Subcutaneous preadipocyte (primary cell): ENCODE results near the gene USP17L28.

DNA sequence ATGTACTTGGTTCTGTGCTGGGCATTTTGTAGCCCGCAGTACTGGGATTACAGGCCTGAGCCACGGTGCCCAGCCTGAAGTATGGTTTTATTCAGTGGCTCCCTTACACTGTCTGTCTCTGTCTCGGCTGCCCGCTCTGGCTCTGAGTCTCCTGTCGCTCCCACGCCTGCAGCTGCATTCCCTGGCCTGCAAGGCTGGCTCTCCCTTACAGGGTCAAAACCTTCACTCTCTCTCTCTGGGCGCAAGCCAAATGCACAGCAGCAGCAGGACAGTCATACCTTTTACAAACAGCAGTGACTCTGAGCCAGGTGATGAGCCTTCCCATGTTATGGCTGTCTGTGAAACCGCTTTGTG is 72.1 kb downstream of the HTRA3 start:
- CAGE, long polyA plus RNA: no peak

DNA sequence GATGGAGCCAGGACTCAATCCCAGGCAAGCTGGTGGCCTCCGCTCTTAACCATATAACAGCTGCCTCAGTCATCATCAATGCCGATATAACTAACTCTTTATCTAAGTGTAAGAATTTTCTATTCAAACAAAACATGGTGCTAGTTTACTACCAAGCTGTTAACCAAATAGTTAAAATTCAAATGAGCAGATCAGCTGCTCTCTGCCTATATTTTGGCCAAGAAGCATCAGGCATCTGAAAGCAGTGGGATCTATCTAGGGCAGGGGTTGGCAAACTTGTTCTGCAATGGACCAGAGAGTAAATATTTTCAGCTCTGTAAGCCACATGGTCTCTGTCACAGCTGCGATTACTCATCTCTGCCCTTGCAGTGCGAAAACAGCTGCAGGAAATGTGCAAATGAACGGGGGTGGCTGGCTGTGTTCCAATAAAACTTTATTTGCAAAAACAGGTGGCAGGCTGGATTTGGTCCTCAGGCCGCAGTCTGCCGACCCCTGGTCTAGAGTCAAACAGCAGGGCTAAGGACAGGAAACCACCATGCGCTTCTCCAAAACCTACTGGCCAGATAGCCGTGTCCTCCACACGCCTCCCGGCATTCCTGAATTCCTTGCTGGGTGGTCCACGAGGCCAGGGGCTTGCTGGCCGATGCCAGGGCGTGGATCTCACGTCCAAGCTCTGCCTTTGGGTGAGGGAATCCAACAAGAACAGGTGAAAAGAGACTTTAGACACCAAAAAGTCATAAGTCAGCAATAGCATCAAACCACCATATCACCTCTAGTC is 48.6 kb downstream of the ACOX3 start:
- CAGE, long polyA plus RNA: no peak

DNA sequence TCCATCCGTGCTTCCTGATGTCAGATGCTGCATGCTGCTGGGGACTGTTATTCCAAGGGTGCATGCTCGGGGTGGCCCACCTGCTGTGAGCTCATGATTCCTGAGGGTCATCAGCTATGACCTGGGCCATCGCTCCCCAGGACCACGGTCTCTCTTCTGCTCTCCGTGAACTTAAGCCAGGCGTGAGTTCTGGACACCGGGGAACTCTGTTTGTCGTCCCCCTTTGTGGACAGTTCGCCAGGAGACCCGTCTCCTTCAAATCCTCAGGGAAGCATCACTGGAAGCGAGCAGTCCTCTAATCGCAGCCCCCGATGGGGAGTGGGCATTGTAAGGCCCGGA is 41.6 kb downstream of the ACOX3 start:
- CAGE, long polyA plus RNA: no peak

DNA sequence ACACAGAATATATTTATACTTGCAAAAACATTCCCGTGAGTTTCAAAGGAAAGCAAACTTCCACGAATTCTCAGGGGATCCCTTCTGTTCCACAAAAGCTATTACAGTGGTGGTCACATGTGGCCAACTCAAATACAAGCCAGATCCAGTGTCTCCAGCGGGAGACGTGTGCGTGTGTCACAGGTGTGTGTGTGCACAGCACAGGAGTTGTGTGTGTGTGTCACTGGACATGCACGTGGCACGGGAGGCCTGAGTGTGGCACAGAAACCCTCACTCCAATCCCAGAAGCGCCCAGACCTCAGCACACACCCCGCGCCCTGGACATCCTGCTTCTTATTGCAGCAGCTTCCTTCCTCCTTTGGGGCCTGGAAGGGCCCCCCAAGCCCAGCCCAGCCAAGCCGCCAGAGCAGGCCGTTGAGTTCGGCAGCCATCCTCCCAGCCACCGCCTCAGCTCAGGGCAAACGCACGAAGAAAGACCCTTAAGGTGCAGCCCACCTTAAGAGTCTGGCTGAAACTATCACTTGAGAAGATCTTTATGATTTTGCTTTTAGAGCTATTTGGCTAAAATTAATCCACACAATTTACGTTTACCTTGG is 37.9 kb downstream of the ACOX3 start:
- CAGE, long polyA plus RNA: no peak

DNA sequence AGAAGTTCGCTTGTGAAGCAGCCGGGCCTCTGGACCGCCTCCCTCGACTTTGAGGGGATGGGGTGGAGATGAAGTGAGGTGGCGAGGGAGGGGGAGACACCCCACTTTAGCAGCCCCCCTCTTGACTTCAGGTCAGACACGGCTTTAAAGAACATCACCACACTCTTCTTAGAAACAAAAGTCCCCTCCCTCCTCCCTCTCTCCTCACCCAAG is 108.6 kb downstream of the CPZ start:
- CAGE, long polyA plus RNA: no peak

- CAGE, long polyA plus RNA: no peak
Observed at GRCh38 chr4:9348717-9349039, at the start of gene USP17L28. TSS of gene USP17L28 (plus strand) at chr4:9348893.

DNA sequence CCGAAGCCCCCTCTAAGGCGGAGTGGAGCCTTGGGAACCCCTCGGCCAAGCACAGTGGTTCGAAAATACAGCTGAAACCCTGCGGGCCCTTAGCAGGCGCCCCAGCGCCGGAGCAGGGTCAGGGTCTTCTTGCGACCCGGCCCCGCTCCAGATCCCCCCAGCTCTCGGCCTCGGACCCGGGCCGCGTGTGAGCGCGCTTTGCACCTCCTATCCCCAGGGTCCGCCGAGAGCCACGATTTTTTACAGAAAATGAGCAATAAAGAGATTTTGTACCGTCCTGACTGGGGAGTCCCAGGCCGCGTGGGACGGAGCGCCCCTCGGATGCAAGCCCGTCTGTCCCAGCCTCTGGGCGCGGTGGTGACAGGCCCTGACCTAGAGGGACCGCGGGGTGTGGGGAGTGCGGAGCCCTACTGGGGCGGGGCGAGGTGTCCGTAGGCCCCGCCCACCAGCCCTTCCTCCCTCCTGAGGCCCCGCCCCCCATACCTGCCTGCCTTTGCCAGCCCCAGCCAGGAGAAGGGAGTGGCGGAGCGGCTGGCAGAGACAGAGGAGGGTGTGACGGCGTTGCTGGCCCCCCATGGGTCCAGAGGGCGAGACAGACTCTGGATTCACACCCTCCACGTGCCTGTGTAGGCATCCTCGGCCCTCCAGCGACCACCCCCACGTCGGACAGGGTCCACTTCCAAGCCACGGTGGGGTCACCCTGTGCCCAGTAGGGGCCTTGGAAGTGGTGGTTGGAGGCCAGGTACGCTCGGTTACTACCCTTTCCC is 54.2 kb downstream of the DEFB131A start:
- CAGE, long polyA plus RNA: no peak

DNA sequence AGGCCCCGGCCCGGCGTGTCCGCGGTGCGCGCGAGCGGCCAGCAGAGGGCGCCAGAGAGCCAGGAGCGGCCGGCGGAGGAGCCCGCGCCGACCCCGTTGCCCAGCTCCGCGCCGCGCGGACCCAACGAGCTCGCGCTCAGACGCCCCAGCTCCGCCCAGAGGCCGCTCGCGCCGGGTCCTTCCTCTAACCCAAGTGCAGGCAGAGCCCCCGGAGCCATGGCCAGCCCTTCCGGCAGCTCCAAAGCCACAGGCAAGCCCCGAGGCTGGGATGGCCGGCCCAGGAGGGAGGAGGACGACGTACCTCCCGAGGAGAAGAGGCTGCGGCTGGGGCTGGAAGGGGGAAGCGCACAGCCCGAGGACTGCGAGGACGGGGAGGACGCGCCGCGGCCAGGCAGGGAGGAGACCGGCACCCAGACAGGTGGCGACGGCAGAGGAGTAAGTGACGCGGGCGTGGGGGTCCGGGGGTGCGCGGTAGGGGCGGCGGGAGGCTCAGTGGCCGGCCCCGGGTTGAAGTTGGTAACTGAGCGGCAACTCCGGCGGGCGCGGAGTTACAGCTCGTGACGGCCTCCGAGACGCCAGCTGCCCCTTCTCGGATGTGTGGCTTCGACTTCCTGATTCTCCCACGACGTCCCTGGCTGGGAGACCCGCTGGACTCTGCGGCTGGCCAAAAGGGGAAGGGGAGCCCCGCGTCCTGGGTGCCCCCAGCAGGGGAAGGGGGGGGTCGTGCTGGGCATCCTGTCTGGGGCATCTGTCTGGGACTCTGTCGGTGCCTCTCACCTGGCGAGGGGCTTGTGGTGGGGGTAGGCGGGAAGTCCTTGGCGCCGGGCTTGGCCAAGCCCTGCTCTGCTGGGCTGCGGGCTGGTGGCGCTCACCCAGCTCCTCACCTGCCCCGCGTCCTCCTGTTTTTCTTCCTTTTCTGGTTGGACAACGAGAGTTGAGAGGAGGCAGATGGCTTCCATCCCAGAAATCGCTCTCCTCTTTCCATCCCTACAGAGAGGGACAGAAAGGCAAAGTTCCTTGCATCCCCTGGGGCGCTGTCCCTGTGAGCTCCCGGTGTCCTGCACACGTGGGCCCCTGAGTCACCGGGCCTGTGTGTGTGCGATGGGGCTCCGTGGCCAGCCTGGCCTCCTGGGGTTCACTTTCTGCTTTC is 88.4 kb downstream of the DEFB131A start:
- CAGE, long polyA plus RNA: no peak

- CAGE, long polyA plus RNA: no peak
Observed at GRCh38 chr4:9691233-9692259, 89.9 kb upstream of the DRD5 start.

- CAGE, long polyA plus RNA: no peak
Observed at GRCh38 chr4:10077908-10078265, 38.7 kb downstream of the WDR1 start.

DNA sequence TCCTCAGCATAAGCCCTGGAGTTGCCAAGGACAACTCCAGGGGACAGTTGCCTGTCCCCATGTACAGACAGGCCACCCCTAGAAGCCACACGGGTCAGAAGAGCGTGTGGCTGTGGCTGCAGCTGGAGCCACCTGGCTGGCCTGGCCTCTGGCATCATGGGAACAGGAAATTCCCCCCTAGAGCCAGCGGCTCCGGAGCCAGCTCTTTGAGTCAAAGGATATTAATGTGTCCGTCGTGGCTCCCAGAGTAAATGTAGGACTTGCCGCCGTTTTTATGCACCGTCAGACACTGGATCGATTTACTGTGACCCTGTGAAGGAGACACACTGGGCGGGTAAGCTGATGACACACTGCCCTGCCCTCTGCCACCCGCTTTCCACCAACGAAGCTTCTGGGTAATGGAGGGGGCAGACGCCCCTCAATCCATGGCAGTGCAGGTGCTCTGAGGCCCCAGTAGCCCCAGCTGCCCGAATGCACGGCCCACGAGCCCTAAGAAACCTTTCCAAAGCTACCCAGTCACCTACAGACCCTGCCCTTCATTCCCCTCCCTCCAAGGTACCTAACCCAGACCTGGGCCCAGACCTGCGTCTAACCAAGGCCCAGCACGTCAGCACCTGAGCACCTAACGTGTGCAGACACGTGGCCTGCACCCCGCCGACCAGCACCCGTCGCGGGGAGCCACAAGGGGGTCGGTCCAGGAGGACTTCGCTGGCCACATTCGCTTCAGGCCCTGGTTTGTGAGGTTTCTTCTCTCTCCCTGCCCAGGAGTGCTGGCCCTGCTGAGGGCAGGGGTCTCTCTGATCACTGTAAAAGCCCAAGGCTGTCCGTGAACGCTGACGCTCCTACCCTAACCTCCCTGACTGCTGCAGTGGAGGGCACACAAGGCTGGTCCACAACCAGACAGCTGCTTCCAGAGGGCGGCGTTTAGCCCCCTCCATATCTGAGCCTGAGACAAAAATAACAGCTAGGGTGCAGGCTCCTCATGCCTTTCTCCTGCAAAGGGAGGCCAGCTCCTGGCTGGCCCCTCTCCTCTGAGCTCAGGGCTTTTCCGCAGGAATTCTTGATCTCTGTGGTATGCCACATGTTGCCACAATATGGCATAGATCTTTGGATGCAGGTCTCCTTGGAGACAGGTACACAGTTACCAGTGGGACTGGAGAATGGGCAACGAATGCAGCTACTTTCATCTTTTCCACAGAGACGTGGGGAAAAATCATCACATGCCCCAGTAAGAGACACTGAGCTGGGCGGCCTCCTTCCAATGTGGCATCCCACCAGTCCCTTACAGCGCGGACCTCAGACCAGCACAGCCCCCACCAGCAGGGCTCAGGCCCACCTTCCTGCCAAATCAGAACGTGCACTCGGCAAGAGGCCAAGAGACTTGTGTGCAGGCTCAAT is 31.9 kb downstream of the WDR1 start:
- CAGE, long polyA plus RNA: no peak

- CAGE, long polyA plus RNA: no peak
Observed at GRCh38 chr4:10093668-10094581, 22.7 kb downstream of the WDR1 start.

DNA sequence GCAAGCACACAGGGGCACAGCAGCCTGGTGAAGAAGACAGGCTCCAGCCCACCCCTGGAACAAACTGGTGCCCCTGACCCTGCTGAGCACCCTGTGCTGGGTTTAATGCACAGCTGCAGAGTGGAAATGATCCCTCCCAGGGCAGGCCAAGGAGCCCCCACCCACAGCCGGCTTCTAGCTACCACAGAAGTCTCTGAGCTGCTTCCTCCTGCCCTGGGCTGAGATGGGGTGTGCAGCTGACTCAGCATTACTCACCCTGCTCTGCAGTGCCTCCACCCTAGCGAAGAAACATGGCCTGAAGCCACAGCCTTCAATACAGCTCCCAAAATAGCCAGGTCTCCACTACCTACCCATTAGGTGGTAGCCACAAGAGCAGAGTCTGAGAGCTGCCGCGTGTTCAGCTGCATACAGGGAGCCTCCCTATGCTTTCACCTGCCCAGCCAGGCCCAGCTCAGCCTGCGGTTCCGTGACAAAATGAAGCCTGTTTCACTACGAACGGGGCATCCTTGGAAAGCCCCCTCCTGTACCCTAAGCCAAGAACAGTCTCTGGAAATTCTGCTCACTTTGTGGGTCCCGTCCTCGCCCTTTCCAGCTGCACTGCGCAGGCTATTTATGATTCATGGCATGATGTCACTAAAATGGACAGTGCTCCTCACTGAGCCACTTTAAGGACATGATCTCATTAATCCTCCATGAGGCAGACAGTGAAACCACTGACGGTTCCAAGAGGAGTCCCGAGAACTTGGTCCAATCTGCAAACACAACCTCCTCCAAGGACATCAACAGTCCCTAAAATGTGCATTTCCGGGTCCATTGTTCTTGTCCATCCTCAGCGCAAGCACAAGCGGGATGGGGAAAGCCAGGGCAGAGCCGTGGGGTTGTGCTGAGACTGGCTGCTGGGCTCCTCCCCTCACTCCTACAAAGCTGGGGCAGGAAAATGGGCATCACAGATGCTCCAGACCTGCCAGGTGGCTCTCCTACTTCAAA is 20.2 kb downstream of the WDR1 start:
- CAGE, long polyA plus RNA: no peak

DNA sequence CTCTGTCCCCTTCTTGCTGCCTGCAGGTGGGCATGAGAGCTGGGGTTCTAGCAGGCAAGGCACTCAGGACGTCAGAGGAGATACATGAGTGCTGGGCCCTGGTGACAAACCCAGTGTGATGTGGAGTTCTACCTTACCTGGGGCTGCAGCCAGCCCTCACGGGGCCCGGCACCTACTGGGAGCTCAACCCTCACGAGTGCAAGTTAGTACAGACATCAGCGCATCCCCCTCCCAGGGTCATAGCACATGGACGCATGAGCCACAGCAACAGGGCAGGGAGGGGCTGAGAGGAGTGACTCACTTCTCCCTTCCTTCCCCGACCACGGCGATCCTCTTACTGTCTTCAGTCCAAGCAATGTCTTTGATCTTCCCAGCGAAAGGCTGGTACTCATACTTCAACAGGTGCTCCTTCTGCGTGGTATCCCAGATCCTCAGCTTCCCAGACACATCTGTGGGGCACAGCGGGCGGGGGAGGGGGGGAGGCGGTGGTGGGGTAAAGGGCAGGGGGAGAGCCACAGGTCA is 17.8 kb downstream of the WDR1 start:
- CAGE, long polyA plus RNA: no peak

DNA sequence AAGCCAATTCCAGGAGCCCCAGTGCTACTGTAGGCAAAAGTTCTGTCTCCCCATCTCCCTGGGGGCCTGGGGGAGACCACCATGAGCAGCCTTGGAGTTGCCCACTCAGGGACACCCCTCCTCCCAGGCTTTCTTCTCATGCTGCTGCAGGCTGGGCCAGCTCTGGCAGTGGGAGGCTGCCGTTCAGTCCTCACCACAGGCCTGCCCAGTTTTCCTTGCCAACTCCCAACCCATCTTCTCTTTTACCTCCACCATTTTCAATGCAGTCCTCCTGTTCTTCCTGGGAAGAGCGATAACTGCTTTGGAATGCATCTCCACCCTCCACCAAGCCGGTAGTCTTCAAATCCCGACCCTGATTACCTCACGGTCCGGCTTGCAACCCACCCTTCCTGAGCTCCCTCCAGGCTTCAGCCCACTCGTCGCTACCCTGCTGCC is 9.5 kb downstream of the WDR1 start:
- CAGE, long polyA plus RNA: no peak

DNA sequence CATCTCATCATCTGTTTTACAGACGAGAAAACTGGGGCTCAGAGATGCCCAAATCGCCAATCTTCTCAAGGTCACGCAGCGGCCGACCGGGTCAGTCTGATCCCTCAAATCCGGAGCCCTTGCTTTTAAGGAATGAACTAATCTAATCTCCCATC is 1.1 kb downstream of the WDR1 start:
- CAGE, long polyA plus RNA: no peak

GRCh38 chr4:10421844-10422116 is 35.4 kb downstream of the ZNF518B start:
- CAGE, long polyA plus RNA: no peak

GRCh38 chr4:11625326-11625862 is 196.7 kb upstream of the HS3ST1 start:
- CAGE, long polyA plus RNA: no peak

DNA sequence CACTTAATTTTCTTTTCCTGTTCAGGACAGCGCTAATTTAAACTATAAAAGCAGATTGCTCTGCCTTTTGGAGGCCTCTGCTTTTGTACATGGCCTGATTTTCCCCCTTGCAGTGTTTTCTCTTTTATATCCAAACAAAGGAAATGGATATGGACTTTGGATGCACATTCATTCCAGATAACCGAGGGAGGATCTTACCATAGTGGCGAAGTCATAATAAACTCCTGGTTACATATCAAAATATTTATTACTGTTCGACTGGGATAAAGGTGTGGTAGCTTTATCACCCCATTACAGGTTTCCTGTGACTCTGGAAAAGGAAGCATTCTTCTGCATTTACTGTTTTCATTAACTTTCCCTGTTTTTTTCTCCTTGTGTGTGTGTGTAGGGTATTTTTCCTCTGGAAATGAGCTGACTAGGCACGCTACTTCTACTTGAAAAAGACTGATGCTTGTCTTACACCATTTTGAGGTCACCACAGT is 373.2 kb upstream of the HS3ST1 start:
- CAGE, long polyA plus RNA: no peak

- CAGE, long polyA plus RNA: no peak
Observed at GRCh38 chr4:13543590-13543841, 792 bp downstream of the NKX3-2 start.